Heart left ventricle (tissue), 7 donors: ENCODE measurements around a stretch of chr6.

DNA sequence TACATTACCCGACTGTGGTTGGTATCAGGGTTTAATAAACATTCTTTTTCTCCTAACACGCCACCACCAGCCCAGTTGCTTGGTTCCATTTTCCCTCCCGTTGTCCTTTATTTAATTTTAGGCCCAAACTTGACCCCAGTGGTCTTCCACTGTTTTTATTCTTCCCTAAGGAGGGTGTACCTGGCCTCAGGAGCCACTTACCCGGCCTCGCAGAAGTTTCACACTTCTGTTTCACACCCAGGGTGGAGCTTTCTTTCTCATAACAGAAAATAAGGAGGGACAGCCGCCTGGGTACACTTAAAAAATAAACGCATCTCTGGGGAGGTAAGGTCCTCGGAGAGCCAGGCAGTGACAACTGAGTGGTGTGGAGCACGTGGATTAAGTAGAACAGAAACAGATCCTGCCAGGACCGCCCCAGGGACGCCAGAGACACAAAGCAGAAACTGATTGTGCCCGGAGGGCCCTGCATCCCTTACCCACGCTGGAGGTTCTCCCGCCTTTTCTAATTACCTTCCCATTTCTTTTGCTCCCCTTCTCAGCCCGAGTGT lies 33.0 kb upstream of the PIM1 start:
- PRO-cap, 6 experiments, result peak in 1 of 6 experiments; most common minus-strand start position 357 of the sequence (in 1)
- RAMPAGE, long total RNA, 2 experiments, result no peak in any of the 2 experiments
- RRBS, result no CpG with 5 or more reads among the region's 15 CpGs

DNA sequence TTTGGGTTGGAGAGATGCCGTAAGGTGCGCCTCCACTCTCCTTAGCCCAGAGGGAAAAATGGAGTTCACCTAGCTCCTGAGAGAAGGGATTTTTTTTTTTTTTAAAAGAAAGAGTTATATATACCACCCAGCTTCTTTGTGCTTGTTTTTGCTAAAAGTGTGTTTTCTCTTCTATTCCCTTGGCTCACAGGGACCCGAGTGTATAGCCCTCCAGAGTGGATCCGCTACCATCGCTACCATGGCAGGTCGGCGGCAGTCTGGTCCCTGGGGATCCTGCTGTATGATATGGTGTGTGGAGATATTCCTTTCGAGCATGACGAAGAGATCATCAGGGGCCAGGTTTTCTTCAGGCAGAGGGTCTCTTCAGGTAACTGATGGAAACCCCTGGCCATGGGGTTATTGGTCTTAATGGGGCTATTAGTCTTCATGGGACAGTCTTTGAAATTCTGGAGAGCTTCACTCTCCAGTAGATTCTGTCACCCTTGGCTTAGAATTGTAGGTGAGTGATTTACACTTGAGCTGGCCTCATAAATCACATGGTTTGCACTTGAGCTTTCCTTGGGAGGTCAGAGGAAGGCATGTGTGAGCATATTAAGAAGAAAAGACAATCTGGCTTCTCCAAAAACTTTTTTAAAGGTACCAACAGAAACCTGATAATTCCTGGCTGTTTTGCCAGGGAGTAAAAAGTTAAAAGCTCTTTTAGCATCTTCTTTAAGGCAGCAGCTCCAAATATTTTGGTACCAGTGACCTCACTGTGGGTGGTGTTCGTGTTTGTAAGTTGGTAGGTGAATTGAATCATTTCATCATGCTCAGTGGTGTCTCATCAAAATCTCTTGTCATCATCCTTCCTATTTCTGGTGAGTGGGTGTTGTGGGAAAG lies 3.1 kb downstream of the PIM1 start:
- PRO-cap, 6 experiments, result no peak in any of the 6 experiments
- RAMPAGE, long total RNA, 2 experiments, result no peak in any of the 2 experiments
- RRBS, result no CpG with 5 or more reads among the region's 10 CpGs

- PRO-cap, 6 experiments, result no peak in any of the 6 experiments
- RAMPAGE, long total RNA, 2 experiments, result no peak in any of the 2 experiments
- RRBS, result 63% methylated on average over 1 of the region's 4 CpGs
Measured at GRCh38 chr6:37183101-37183700, 13.2 kb downstream of the PIM1 start.

GRCh38 chr6:37244621-37245436 lies 12.7 kb upstream of the TBC1D22B start:
- PRO-cap, 6 experiments, result peak in 4 of 6 experiments; most common plus-strand start chr6:37245104 (in 2); most common minus-strand start chr6:37244820 (in 4)
- RAMPAGE, long total RNA, 2 experiments, result no peak in any of the 2 experiments
- RRBS, result no CpG with 5 or more reads among the region's 5 CpGs

GRCh38 chr6:37443814-37444393 lies 10.9 kb downstream of the CMTR1 start:
- PRO-cap, 6 experiments, result no peak in any of the 6 experiments
- RAMPAGE, long total RNA, 2 experiments, result no peak in any of the 2 experiments
- RRBS, result no CpG with 5 or more reads among the region's 5 CpGs

DNA sequence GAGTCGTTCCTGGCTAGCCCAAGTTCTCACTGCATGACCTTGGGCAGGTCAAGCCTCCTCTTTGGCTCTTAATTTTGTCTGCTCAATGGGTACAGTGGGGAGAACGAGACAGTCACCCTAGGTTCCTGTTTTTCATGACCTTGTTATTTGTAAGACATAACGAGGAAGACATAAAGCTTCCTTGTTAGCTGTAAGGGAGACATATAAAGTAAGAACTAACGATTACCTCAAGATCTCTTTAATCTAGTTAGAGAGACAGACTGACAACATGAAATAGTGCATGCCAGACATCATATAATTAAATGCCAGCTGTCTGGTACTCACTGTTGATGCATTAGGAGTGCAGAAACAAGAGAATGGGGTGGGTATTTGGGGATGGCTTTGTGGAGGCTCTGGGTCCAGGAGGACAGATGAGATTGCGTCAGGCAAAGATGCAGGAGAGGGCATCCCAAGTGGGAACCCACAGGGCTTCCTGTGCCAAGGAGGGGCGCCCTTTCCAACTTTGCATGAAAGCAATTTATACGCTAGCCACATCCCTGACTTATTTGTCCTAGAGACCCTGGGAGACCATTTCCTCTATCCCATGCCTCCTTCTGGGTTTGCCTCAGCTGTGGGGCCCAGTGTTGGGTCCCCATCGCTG lies 3.9 kb upstream of the CCDC167 start:
- PRO-cap, 6 experiments, result no peak in any of the 6 experiments
- RAMPAGE, long total RNA, 2 experiments, result no peak in any of the 2 experiments
- RRBS, result no CpG with 5 or more reads among the region's 8 CpGs

DNA sequence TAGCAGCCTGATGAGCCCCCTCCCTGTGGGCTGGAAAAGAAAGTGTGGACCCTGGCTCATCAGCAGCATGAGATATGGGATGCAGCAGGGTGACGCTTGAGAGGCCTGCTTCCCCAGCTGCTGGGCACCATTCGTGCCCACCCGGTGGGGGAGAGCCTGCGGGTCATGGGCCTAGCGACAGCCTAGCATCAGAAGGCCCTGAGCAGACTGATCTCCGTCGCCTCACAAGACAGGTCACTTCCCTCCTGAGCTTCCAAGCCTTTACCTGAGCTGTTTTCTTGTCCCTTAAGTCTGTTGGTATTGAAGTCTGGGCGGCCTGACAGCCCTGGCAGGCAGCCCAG lies 16.1 kb upstream of the CCDC167 start:
- PRO-cap, 6 experiments, result no peak in any of the 6 experiments
- RAMPAGE, long total RNA, 2 experiments, result no peak in any of the 2 experiments
- RRBS, result no CpG with 5 or more reads among the region's 8 CpGs

GRCh38 chr6:37516142-37517216 lies 16.8 kb upstream of the CCDC167 start:
- PRO-cap, 6 experiments, result peak in 1 of 6 experiments; most common plus-strand start chr6:37516223 (in 1)
- RAMPAGE, long total RNA, 2 experiments, result no peak in any of the 2 experiments
- RRBS, result 91% methylated on average over 7 of the region's 28 CpGs

- PRO-cap, 6 experiments, result no peak in any of the 6 experiments
- RAMPAGE, long total RNA, 2 experiments, result no peak in any of the 2 experiments
- RRBS, result no CpG with 5 or more reads among the region's 18 CpGs
Measured at GRCh38 chr6:37517217-37518024, 17.7 kb upstream of the CCDC167 start.

DNA sequence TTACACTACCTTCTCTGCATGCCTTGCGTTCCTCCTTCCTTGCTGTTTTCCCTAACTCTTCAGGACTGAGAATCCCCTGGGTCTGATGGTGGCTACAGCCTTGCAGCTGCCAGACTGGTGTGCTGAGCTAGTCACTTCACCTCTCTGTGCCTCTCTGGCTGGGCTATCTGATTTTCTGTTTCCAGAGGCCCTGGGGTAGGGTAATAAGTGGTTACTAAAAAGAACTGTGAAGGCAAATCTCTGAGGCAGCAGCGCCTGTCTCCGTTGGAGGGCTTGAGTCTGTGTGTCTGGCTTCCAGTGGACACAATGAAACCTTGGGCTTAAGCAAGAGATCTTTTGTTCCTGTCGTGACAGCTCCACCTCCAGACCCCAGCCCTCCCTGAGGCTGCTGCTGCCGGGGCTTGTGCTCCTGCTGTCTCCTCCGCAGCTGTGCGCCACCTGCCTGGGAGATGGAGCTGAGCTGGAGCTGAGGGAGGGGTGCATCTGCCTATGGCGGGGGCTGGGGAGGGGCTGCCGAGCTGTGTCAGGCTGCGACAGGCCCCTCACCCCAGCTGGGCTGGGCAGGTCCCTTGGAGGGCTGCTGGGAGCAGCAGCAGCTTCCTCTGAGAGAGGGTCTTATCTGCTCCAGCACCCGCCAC lies 65.8 kb upstream of the CCDC167 start:
- PRO-cap, 6 experiments, result no peak in any of the 6 experiments
- RAMPAGE, long total RNA, 2 experiments, result no peak in any of the 2 experiments
- RRBS, result no CpG with 5 or more reads among the region's 11 CpGs

- PRO-cap, 6 experiments, result no peak in any of the 6 experiments
- RAMPAGE, long total RNA, 2 experiments, result no peak in any of the 2 experiments
- RRBS, result 10% methylated on average over 13 of the region's 27 CpGs
Measured at GRCh38 chr6:37566037-37566729, 66.5 kb upstream of the CCDC167 start.

- PRO-cap, 6 experiments, result peak in 5 of 6 experiments; most common plus-strand start chr6:37820564 (in 1); most common minus-strand start chr6:37820470 (in 5)
- RAMPAGE, long total RNA, 2 experiments, result no peak in any of the 2 experiments
- RRBS, result 3% methylated on average over 14 of the region's 26 CpGs
Measured at GRCh38 chr6:37820149-37820664, 680 bp downstream of the ZFAND3 start.

DNA sequence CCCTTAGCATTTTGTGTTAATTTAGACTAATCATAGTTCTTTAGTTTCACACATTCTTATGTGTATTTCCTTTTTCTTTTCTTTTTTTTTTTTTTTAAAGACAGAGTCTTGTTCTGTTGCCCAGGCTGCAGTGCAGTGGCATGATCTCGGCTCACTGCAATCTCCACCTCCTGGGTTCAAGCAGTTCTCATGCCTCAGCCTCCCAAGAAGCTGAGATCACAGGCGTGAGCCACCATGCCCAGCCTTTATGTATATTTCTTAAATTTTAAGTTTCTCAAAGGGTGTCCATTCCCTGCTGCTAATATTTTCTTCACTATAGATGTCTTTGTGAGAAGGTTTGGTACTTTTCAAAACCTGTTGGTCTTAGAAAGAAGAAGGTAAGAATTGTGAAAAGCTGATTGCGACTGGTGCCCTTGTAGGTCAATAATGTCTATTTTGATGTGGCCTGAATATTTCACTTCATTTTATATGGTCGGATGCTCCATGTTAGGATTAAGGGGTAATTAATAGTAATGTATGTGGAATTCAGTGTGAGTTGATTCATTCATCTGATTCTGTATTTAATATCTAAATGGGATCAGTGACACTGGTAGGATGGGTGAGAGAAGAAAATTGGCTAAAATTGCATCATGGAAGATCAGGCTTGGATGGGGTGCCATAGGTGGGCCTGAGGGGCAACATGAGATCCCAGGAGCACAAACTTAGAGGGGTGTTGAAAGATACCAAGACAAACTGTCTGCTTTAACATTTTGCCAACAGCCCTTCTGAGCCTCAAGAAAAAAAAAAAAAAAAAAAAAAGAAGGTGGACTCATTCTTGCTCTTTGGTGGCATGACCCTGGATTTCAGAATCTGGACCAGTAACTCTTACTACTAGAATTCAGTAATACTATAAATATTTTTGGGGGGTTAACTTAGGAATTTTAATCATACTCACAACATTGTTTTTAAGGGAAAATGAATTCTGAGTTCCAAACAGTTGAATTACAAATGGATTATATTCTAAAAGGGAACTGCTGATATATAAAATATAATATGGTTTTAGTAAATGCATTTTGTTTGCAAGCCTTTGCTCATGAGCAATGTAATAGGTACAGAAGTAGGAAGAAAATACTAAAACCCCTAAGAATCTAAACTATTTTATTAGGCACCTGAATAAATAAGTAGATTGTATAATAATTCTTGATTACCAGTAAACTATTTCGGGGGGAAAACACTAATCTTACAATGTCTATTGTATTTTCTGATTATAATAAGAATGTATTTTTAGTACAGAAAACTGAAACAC lies 33.6 kb downstream of the ZFAND3 start:
- PRO-cap, 6 experiments, result no peak in any of the 6 experiments
- RAMPAGE, long total RNA, 2 experiments, result no peak in any of the 2 experiments
- RRBS, result no CpG with 5 or more reads among the region's 5 CpGs

DNA sequence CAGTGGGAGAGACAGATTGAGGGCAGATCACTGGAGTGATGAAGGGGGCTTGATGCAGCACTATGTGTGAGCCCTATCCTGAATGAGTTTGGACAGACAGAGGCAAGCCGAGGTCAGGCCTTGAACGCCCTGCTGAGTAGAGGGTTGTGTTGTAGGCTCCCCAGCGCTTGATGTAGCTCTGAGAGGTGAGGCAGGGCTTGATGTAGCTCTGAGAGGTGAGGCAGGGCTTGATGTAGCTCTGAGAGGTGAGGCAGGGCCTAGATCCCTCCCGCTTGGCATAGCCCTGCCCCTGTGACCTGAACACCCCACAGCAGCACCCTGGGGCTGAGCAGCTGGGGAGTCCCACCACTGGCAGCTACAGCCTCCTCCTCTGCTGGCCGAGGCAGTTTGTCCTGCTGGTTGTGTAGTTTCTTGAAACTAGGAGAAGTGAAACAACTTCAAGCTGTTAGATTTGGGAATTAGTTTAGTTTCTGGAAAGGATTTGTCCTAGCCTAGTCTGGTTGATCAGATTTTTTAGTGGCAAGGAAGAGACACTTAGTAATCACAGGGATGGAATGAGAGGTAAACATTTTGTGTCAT lies 58.8 kb downstream of the ZFAND3 start:
- PRO-cap, 6 experiments, result no peak in any of the 6 experiments
- RAMPAGE, long total RNA, 2 experiments, result no peak in any of the 2 experiments
- RRBS, result no CpG with 5 or more reads among the region's 5 CpGs

- PRO-cap, 6 experiments, result no peak in any of the 6 experiments
- RAMPAGE, long total RNA, 2 experiments, result no peak in any of the 2 experiments
- RRBS, result no CpG with 5 or more reads among the region's 17 CpGs
Measured at GRCh38 chr6:37962228-37963025, 142.9 kb downstream of the ZFAND3 start.

GRCh38 chr6:38148313-38148743 lies 328.8 kb downstream of the ZFAND3 start:
- PRO-cap, 6 experiments, result no peak in any of the 6 experiments
- RAMPAGE, long total RNA, 2 experiments, result no peak in any of the 2 experiments
- RRBS, result no CpG with 5 or more reads among the region's 2 CpGs

- PRO-cap, 6 experiments, result no peak in any of the 6 experiments
- RAMPAGE, long total RNA, 2 experiments, result no peak in any of the 2 experiments
- RRBS, result no CpG with 5 or more reads among the region's 16 CpGs
Measured at GRCh38 chr6:38157794-38158418, 338.4 kb downstream of the ZFAND3 start.

DNA sequence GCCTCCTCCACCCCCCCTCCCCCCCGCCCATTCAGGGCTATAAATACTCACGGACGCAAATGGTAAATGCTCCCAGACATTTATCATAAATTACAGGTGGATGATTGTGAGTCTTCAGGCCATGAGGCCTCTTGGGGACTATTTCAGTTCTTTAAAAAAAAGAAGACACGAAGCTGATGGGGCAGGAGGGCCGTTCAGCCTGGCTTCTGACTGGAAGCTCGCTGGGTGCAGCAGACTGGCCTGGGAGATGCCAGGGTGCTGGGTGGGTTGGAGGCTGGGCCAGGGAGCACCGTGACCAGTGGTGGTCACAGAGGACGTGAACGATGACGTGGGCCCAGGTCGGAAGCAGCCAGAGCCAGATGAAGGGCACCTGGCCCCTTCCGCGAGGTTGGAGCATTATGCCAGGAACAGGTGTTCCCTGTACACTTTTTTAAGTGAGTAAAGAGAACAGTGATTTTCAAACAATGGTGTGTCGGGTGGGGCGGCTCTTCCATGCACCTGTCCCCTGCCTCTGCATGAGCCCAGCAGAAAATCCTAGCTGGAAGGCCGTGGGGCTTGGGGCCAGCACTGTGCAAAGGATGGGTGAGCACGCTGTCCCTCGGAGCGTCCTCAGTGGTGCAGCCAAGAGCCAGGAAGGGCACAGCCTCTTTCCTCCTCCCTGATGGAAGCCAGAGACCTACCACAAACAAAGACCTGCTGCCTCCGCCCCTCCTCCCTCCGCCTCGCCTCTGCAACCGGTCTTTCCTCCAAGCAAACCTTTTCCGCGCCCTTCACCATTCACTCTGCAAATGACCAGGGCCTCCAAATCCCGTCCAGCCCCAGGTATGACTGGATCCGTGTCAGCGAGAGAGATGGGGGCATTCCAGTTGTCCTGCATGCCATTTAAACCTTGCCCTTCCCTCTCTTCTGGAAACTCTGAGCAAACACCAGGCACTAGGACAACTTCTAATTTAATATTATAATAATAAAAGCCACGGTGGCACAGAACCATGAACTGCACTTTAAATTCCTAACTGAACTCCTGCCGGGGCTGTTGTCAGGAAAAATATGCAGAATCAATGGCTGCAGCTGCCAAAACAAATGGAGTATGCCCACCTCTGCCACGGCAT lies 350.6 kb downstream of the ZFAND3 start:
- PRO-cap, 6 experiments, result no peak in any of the 6 experiments
- RAMPAGE, long total RNA, 2 experiments, result no peak in any of the 2 experiments
- RRBS, result 54% methylated on average over 2 of the region's 31 CpGs

GRCh38 chr6:38261901-38262375 lies 377.8 kb downstream of the BTBD9 start:
- PRO-cap, 6 experiments, result no peak in any of the 6 experiments
- RAMPAGE, long total RNA, 2 experiments, result no peak in any of the 2 experiments
- RRBS, result no CpG with 5 or more reads among the region's 1 CpG

DNA sequence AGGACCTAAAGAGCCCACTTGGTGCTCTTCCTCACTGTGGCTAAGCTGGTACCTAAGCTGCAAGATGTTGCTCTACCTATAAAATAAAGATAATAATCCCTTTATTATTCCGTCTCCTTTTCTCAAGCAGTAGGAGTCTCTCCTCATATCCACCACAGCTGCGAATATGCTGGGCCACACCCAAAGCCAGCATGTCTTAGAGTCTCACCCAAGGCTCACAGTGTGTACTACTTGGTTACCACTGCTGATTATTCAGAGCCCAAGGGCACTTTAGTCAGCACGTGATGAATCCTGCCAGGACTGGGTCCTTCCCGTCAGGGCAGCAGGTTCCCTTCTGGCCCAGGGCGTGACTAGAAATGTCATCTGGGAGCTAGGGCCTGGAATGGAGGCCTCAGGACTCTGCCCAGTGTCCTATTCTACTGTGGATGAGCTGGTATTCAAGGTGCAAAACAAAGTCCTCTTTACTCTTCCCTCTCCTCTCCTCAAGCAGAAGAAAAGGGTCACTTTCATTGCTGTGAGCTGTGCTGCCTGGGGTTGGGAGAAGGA lies 320.4 kb downstream of the BTBD9 start:
- PRO-cap, 6 experiments, result no peak in any of the 6 experiments
- RAMPAGE, long total RNA, 2 experiments, result no peak in any of the 2 experiments
- RRBS, result no CpG with 5 or more reads among the region's 5 CpGs